ENCODE measurements around the genes AIM2, ACKR1 and VANGL2.

- RRBS = no CpG with 5 or more reads among the region's 4 CpGs
Measured at GRCh38 chr1:159018138-159018766, 8.5 kb downstream of the IFI16 start.

DNA sequence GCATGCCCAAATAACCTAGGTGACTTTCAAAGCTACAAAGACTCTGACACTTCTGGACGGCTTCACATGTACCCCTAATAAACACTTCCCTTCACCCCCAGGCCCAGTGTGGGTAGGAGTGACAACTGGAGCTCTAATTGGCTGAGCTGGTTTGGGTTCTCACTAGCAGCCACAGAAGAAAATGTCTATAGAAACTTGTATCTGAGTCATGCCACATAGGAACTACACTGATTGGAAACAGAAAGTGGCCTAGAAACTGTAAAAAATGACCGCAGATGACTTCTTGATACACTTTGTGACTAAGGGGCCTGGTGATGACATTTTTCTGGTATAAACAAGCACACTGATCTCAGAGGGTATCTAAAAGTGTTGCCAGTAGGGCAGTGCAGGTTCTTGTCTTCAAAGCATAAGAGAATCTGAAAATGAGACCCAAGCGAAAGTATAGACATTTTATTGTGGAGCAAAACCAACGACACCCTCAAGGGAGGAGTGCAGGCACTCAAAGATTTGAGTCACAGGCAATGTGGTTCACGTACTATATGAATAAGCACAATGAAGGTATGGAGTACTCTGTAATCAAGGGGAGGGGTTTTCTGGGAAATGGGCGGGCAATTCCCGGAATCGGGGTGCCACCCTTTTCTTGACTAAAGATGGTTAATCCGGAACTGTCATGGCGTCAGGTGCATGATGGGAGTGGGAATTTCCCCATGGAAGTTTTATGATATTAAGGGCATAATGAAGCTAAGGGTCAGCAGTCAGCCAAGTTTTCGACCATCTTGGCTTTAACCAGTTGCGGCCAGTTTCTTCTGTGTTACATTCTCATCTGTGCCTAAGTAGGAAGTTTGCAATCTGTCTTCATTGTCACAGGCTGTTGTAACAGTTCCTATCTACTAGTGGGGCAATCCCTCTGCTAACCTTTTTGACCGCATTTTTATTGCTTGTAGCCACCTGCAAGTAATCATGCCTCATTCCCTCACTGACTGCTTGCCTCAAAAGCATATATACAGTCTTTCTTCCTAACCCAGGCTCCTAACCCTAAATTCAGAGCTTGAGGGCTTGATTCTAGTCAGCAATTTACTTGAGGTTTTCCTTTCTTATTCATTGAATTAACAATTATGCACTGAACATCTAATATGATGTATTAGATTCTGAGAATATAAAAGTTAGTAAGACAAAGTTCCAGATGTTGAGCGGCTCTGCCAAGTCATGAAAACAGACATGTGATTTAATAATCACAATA lies at the start of gene AIM2:
TSS of gene AIM2 (minus strand) at position 54 of the 1,240 bp plus-strand sequence.
- RRBS = 58% methylated on average over 3 of the region's 14 CpGs

DNA sequence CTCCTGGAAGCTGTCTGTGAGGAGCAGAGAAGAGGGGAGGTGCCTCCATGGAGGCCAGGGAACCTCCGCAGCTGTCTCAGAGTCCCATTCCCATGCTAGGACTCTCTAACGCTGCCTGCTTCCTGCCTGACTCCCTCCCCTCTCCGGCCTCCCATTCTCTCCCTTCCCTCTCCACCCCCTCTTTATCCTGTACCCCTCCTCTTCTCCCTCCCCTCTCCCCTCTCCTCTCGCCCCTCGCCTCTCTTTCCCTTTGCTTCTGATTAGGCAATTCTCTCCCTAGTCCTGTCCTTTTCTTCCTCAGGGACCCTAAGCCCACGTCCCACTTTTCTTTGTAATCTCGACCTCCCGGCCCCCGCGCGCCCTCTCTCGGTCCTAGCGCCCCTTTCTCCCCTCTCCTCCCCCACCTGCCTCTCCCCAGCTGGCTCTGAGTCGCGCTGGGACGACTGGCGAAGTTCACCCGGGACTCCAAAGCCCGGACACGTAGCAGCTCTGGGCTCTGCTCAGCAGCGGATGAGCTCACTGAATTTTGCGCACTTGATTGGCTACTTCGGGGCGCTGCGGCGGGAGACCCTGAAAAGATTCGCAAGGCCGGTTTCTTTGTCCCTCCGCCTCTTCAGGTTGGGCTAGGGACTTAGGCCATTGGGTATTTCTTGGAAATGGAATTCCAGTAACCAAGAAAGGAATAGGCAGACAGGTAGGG lies 16.4 kb upstream of the ACKR1 start:
- RRBS = 4% methylated on average over 18 of the region's 29 CpGs

DNA sequence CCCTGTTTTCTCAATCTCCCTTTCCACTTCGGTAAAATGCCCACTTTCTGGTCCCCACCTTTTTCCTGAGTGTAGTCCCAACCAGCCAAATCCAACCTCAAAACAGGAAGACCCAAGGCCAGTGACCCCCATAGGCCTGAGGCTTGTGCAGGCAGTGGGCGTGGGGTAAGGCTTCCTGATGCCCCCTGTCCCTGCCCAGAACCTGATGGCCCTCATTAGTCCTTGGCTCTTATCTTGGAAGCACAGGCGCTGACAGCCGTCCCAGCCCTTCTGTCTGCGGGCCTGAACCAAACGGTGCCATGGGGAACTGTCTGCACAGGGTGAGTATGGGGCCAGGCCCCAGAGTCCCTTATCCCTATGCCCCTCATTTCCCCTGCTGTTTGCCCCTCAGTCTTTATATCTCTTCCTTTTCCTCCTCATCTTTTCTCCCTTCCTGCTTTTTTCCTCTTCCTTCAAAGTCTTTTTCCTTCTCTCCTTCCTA lies at the start of gene ACKR1:
TSS of gene ACKR1 (plus strand) at position 215 of the 481 bp plus-strand sequence.
- RRBS = no CpG with 5 or more reads among the region's 6 CpGs

DNA sequence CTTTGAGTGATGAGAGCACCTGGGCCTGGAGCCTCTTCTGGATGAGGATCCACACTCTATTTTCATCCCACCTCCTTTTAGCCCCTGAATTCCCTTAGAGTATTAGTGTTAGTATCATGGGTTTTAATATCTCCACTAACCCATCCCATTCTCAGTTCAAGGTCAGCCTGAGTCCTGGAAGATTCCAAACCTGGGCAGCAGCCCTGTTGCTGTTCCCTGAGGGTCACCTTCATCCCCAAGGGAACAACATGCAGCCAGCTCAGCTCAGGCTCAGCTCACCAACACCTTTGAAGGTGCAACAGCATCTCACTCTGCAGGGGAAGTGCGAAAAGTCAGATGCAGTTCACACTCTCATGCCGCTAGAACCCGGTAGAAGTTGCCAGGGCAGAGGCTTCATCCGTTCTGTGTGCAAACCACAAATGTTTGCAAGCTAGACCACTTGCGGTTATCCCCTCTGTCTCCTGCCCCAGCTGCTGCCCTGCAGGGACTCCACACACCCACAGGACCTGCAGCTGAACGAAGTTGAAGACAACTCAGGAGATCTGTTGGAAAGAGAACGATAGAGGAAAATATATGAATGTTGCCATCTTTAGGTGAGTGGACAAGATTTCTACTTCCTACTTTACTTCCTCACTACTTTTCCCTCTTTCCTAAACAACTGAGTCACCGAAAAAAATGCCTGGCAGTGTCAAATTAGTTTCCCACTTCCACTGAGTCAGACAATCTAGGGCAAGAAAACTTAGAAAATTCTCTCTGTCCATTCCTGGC lies 2.0 kb upstream of the FCRL6 start:
- RRBS = no CpG with 5 or more reads among the region's 8 CpGs

DNA sequence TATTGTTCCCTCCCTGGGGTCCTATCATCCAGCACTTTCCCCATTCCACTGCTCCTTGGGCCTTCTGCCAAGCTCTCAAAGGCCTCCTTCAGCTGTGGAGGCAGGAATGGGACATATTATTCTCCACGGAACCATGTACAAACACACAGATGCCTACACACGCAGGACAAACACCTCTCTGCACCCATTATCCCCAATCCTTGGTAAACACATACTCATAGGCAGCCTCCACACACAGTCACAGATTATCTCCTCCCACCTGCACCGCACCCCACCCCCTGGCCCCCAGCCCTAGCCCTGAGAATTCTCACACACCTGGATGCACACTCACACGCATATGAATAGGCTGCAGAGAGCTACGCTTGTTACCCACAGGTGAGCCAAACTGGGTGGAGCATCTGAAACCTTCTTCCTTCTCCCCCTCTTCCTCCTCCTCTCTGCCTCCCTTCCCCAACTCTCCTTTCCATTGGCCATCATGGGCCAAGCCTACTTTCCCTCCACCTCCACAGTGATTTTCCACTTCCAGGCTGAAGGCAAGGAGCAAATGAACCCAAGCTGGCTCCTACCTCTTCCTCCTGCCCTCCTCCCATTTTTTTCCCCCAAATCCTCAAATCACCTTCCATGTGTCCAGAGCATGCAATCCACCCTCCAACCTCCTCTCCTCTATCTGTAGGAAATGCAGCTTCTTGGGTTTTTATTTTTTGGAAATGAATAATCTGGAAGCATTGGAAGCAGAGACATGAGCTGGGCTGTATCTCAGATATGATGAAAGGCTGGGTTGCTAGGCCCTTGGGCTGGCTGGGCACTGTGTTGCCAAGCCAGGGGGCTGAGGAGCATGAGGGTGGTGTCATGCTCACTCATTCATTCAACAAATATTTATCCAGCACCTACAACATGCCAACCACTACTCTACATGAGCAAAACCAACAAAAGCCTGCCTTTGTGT lies 11.4 kb downstream of the TAGLN2 start:
- RRBS = no CpG with 5 or more reads among the region's 5 CpGs

GRCh38 chr1:159922820-159923115 lies 2.5 kb downstream of the TAGLN2 start:
- RRBS = no CpG with 5 or more reads among the region's 6 CpGs

DNA sequence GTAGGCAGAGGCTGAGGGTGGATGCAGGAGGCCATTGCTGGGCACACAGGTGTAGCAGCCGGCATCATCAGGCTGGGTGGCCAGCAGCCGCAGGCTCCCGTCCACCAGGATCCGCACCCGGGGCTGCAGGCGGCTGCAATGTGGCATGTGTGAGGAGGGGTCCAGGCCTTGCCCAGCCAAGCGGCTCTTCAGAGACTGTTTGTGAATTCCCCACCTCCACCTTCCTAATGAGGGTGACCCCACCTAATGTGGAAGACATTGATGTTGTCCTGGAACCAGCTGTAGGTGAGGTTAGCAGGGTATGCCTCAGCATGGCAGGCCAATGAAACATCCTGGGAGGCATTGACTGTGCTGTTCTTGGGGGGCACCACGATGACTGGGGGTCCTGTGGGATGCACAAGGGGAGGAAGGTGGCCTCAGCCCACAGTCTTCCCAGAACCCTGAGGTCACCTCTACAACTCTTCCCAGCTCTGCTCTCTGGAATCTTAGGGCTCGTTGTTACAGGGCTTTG lies 9.2 kb upstream of the TAGLN2 start:
- RRBS = 91% methylated on average over 5 of the region's 9 CpGs

DNA sequence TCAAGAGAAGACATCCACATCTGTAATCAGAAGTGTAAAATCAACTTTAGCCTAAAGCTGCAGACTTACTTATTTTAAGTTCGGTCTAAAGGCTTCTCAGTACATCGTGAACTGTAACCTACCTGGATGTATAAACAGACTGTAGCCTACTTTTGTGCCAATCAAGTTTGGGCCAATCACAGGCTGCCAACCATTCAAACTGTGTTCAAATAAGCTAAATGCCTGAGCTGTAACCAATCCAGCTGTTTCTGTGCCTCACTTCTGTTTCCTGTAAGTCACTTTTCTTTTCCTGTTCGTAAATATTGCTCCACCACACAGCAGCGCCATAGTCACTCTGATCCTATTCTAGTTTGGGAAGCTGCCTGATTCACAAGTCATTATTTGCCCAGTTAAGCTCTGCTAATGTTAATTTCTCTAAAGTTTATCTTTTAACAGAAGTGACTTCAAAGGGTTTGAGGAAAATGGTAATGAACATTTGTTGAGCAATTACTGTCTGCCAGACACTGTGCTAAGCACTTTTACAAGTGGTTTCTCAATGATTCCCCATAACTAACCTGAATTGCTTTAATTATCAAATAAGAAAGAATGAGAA lies 37.5 kb upstream of the SLAMF9 start:
- RRBS = no CpG with 5 or more reads among the region's 4 CpGs

DNA sequence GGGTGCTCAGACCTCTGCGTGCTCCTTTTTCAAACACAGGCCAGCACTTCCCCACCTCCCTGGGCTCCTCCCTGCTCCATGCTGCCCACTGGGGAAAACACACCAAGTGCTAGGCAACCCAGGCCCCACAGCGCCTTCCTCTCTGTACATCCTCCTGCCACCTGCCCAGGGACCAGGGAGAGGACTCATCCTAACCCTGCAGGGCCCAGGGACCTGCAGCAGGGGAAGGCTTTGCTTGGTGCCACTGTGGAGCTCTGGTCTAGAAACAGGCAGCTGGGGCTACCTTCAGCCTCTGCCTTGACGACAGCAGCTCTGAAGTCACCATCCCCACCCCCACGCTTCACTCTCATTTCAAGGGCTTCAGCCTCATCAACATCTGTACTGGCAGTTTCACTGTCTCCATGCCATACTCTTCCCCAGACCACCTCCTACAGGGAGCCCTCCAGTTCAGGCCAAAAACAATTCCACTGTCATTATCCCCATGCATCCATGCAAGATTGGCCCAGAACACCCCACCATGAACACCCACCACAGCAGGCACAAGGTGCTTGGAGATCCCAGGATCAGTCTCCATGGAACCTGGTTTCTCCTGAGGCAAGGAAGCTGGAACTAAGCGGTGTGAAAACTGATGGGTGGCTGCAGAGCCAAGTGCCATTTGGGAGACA lies 1.1 kb downstream of the IGSF8 start:
- RRBS = no CpG with 5 or more reads among the region's 5 CpGs

DNA sequence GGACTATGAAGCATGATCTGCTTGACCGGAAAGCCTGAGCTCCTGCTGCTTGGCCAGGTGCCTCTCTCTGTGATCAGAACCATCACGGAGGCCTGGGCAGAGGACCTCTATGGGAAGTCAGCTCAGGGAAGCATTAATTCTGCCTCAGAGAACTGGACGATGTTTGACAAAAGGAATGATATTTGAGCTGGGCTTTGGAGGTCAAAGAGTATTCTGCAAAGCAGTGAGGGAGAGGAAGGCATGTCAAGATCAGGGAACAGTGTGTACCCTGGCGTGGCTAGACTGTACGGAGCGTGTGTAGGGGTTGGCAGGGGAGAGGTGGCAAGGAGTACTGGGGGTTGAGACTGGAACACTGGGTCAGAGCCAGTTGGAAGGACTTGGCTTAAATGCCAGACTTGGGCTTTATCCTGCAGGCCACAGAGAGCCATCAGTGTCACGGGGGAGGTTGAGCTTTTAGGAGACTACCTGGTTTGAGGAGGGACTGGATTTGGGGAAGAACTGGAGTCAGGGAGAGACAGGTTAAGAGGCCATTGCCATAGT lies 16.4 kb downstream of the ATP1A2 start:
- RRBS = no CpG with 5 or more reads among the region's 7 CpGs

DNA sequence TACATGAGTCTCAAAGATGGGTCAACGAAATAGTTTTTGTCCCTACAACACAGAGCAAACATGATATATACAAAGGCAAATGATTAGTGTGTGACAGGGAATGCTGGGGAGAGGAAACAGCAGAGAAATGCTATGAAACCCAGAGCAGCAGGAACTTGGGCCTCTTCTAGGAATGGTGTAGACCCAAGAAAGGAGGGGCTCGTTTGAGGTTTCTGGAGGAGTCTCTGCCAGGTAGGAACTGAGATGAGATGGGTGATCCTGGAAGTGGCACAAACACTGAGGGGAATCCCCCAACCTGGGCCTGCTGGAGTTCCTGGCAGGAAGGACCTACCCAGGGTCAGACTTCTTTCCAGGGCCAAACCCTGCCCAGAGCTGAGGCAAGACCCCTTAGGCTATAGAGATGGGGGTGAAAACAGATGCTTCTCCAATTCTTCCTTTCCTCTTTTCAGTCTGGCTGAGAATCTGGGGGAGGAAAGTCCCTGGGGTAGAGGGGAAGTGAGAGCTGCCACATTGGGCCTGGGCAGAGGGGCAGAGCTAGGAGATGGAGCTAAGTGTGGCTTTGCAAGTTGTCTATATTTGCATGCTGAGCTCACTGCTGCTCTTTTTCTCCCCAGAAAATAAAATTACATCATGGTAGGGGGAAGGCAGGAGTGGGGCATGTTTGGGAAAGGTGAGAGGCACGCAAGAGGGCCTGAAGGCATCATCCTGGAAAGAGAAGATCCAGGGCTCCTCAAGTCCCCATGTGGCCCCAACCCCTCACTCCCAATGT lies 833 bp upstream of the PEA15 start:
- RRBS = no CpG with 5 or more reads among the region's 3 CpGs

- RRBS = no CpG with 5 or more reads among the region's 6 CpGs
Measured at GRCh38 chr1:160325945-160326359, 17.1 kb downstream of the COPA start.

GRCh38 chr1:160362360-160362834 lies 4.5 kb upstream of the NHLH1 start:
- RRBS = no CpG with 5 or more reads among the region's 5 CpGs

- RRBS = 7% methylated on average over 34 of the region's 81 CpGs
Measured at GRCh38 chr1:160400225-160401286, at the start of gene VANGL2. TSS of gene VANGL2 (plus strand) at chr1:160400564.

- RRBS = no CpG with 5 or more reads among the region's 3 CpGs
Measured at GRCh38 chr1:160437899-160438402, 37.6 kb downstream of the VANGL2 start.

- RRBS = no CpG with 5 or more reads among the region's 3 CpGs
Measured at GRCh38 chr1:160521901-160522623, 993 bp downstream of the SLAMF6 start.

DNA sequence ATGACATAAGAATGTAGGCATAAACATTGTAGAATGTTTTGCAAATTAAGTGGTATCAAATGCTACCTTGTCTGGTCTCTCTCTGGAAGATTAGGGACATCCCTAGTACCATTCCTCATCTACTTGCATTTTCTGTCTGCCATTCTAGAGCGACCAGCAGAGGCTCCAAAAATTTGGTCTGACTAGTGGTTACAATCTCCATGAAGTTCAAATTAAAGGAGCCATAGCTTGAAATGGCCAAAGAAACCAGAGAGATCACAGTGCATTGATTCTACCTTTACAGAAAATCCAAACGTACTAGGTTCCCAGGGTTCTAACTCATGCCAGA lies 1.1 kb downstream of the CD84 start:
- RRBS = no CpG with 5 or more reads among the region's 2 CpGs

DNA sequence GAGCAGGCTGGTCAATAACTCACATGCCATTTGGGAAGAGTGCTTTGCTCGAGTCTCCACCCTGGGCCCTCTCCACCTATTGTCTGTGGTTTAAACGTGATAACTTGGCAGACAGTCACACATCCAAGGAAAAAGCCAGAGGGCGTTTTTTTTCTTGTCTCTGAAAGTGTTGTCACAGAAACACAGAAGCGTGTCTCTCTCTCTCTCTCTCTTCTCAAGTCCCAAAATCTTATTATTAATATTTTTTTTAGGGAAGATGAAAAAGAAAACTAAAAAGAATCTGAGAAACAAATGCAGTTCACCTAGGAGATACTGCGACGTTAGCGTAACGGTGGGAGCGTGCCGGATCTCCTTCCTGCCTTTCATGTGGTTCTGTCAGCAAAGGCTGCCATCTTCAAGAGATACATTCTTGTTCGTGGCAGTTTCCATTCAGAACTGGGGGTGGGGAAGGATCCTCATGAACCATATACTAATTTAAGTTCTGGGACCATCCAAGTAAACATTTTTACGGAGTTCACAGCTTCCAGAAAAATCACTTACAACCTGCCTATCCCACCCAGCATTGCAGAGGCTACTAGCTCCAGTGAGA lies 17.6 kb downstream of the SLAMF1 start:
- RRBS = no CpG with 5 or more reads among the region's 12 CpGs

GRCh38 chr1:160629700-160630266 lies 17.1 kb downstream of the SLAMF1 start:
- RRBS = no CpG with 5 or more reads among the region's 10 CpGs